ENCODE measurements around a stretch of chr13.

- CAGE, long polyA plus RNA: no peak
- RRBS: no CpG with 5 or more reads among the region's 46 CpGs
Measured at GRCh38 chr13:113951023-113951966, 22.6 kb downstream of the C13orf46 start.

- CAGE, long polyA plus RNA: no peak
- RRBS: no CpG with 5 or more reads among the region's 7 CpGs
Measured at GRCh38 chr13:113982130-113982404, 8.2 kb upstream of the C13orf46 start.

DNA sequence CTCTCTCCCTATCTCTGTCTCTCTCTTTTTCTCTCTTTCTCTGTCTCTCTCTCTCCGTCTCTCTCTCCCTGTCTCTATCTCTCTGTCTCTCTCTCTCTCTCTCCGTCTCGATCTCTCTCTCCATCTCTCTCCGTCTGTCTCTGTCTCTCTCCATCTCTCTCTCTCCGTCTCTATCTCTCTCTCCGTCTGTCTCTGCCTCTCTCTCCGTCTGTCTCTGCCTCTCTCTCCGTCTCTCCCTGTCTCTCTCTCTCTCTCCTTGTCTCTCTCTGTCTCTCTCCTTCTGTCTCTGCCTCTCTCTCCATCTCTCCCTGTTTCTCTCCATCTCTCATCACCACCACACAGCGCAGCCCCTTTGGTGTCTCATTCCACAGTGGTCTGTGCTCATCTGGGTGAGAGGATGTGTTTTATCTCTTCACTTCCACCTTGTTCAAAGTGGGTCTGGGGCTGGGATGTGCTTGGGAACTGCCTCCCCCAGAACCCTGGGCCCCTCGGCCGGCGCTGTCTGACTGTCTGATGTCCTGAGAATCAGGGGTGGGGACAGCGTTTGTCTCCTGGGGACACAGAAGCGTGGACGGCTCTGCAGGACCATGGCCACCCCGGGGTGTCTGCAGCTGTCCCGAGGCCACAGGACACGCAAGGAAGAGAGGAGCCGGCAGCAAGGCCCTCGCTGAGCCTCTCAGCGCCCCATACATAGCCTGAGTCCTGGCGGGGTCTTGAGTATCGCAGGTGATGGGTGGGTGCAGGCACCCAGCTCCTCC, 40.2 kb upstream of the C13orf46 start:
- CAGE, long polyA plus RNA: no peak
- RRBS: 92% methylated on average over 4 of the region's 23 CpGs

DNA sequence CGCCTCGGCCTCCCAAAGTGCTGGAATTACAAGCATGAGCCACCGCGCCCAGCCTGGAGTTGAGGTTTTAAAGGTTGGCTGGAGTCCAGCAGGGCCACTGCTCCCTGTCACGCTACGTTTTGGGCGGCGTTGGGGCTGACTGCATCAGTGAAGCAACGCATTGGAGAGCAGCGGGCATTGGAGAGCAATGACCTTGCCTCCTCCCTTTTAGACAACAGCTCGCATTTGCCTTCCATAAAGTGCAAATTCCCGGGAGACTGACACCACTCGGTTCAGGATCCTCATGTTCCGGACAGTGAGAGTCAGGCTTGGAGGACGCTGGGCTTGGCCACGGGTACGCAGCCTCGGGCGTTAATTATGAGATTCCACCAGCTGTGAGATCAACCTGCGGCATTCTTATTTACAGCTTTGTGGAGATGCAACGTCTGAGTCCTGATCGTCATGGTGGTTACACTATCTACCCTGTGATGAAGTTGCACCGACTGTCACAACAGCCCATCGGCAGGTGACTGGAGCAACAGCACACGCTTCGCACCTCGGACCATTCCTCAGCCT, 63.0 kb upstream of the C13orf46 start:
- CAGE, long polyA plus RNA: no peak
- RRBS: 90% methylated on average over 2 of the region's 27 CpGs

- CAGE, long polyA plus RNA: no peak
- RRBS: 96% methylated on average over 2 of the region's 35 CpGs
Measured at GRCh38 chr13:114043355-114044022, 69.6 kb upstream of the C13orf46 start.

DNA sequence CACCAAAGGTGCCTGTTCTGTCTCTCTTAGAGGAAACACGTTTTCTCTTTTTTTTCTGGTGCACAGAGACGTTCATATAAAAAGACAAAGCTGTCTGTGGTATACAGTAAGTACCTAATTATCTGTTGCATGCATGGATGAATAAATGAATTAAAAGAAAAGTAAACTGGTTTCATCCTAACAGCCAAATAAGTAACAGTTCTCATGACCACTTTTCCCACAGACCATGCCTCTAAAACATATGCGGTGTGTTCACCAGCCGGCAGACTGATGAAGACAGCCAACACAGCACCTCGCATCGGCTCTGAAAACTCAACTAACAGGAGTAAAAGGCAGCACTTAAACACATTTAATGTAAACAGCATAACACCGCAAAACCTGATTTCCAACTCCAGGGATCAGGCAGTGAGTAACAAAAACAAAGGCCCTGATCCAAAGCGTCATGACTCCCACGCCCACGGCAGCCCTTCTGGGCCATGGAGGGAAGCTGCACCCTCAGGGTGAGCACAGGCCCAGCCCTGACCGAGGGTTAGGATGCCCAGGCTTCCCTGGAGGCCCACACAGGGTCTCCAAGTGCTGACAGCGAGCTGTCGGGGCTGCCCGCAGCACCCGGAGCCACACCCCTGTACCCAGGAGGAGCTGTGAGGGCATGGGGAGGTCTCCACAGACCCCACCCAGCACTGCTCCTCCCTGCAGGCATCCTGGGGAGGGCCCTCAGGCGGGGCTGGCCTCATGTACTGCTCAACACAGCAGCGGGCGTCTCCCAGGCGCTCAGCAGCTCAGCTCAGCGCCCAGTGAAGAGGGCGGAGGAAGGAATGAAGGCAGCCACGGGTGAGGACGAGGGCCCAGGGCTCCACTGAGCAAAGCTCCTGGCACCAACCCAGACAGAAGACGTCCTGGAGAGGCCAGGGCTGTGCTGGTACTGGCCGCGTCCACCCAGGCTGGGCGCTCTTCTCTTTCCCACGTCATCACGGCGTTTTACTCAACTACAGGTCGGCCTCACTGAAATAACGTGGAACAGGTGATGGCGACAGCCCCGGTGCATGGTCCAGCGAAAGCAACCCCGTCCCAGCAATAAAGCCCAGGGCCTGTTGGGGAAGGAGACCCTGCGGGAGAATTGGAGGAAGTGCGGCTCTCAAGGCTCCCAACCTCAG, 53.8 kb downstream of the RASA3 start:
- CAGE, long polyA plus RNA: no peak
- RRBS: no CpG with 5 or more reads among the region's 38 CpGs

GRCh38 chr13:114130624-114131749, 1.4 kb downstream of the RASA3 start:
- CAGE, long polyA plus RNA: no peak
- RRBS: no CpG with 5 or more reads among the region's 53 CpGs

DNA sequence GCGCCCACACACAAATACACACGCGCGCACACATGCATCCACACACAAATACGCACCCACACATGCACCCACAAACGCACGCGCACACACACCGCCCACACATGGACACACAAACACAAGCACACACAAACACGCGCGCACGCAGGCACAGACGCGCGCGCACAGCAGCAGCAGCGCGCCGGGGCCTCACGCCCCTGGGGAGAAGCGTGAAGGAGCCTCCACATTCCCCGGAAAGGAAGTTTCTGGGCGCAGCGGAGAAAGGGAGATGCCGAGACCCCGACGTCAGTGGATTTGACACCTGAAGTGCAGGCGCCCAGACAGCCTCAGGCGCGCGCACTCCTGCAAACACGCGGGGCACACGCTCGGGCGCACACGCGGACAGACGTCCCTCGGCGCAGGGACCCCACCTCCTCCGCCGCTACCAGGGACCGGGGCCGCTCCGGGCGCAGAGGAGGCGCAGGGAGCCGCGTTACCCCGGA, 634 bp downstream of the RASA3 start:
- CAGE, long polyA plus RNA: no peak
- RRBS: 3% methylated on average over 4 of the region's 52 CpGs

- CAGE, long polyA plus RNA: no peak
- RRBS: no CpG with 5 or more reads among the region's 26 CpGs
Measured at GRCh38 chr13:114148151-114149155, 16.0 kb upstream of the RASA3 start.

DNA sequence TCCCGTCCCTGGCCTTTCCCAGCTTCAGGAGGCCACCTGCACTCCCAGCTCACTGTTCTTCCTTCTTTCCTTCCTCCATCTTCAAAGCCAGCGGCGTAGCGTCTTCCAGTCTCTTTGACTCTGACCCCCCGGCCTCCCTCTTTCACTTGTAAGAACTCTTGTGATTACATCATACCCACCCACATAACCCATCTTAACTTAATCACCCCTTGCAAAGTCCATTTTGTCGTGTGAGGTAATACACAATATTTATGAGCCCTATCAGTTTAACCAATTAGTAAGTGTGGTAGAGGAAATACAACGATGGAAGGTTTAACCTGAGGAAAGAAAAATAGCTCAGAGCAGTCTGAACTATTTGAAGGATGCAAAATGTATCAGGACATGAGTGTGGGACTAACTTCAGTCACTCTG, 4.5 kb upstream of the CDC16 start:
- CAGE, long polyA plus RNA: no peak
- RRBS: no CpG with 5 or more reads among the region's 7 CpGs

GRCh38 chr13:114282285-114282715, 899 bp downstream of the UPF3A start:
- CAGE, long polyA plus RNA: no peak
- RRBS: 2% methylated on average over 17 of the region's 30 CpGs

All from mammary epithelial cell (primary cell).